CD14-positive monocyte (primary cell): ENCODE measurements around the genes ZNRF3, UQCR10, ASCC2 and LIF.

DNA sequence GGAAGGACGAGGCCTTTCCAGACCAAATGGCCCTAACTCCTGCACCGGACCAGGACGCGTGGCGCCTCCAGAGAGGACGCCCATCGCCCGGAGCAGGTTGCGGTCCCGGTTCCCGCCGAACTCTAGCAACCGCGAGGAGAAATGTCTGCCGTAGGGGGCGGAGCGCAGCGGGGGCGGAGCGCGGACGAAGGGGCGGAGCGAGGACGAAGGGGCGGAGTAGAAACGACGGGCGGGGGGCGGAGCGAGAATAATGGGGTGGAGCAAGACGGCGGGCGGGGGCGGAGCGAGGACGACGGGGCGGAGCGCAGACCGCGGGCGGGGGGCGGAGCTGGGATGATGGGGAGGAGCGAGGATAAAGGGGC, 350 bp upstream of the ZNRF3 start:
- CAGE, long polyA plus RNA = no peak

- CAGE, long polyA plus RNA = no peak
These were observed at the start of gene ZNRF3 for GRCh38 chr22:28883403-28884275. Gene ZNRF3 (plus strand): TSS chr22:28883572.

DNA sequence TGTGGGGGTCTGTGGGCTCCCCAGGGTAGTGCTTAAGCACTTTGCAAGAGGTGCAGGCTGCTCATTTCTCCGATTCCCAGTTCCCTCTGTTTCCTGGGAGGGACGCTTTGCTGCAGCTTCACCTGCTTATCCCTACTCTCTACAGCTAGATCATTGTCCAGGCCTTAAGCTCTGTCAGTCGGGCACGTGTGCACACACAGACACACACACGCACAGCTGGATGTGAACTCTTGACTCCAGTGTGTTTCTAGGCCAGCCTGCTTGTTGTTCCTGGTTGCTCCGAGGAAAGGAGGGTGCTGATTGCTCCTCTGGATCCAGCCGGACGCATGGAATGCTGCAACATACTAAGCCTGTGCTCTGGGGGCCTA, 19.7 kb downstream of the ZNRF3 start:
- CAGE, long polyA plus RNA = no peak

DNA sequence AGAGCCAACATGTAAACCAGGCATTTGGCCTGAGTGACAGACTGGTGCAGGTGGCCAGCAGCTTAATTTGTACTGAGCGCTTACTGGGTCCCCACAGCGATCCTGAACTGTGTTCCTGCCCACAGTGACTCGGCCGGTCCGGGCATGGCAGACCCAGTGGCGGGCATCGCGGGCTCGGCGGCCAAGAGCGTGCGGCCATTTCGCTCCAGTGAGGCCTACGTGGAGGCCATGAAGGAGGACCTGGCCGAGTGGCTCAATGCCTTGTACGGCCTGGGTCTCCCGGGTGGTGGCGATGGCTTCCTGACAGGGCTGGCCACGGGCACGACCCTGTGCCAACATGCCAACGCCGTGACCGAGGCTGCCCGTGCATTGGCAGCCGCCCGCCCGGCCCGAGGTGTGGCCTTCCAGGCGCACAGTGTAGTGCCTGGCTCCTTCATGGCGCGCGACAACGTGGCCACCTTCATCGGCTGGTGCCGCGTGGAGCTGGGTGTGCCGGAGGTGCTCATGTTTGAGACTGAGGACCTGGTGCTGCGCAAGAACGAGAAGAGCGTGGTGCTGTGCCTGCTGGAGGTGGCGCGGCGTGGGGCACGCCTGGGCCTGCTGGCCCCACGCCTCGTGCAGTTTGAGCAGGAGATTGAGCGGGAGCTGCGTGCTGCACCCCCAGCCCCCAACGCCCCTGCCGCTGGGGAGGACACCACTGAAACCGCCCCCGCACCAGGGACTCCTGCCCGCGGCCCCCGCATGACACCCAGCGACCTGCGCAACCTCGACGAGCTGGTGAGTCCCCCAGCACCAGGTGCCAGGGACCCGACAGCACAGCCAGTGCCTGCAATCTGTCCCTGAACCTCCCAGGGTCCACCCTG, 1.7 kb downstream of the GAS2L1 start:
- CAGE, long polyA plus RNA = no peak

DNA sequence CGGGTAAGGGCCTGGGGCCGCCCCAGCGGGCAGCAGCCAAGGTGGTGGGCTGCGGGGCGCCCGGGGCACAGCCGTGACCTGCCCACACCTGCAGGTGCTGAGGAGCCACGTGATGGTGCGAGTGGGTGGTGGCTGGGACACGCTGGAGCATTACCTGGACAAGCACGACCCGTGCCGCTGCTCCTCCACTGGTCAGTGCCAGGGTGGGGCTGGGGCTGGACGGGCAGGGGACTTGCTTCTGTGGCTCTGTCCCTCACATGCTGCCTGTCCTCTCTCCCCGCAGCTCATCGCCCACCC, 4.0 kb downstream of the GAS2L1 start:
- CAGE, long polyA plus RNA = no peak

GRCh38 chr22:29363598-29363797, 24.9 kb downstream of the AP1B1 start:
- CAGE, long polyA plus RNA = no peak

GRCh38 chr22:29481690-29482104, 1.7 kb downstream of the NEFH start:
- CAGE, long polyA plus RNA = no peak

DNA sequence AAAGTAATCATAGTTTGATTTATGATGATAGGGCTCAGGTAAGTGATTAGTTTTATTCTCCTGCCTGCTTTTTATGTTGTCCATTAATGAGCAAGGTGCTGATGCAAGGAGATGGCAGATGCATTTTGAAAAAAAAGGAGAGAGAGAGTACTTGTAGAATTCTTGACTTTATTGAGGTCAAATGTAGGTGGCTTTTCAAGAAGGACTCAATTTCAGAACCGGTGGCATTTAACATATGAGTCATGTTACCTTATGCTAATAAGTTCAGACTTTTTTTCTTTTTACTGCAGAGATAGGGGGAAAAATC, 14.7 kb downstream of the NF2 start:
- CAGE, long polyA plus RNA = no peak

GRCh38 chr22:29648317-29648769, 44.9 kb downstream of the NF2 start:
- CAGE, long polyA plus RNA = no peak

- CAGE, long polyA plus RNA = start-site peak on the plus strand at chr22:29767369-29767393, 266 and 295 reads in 2 replicates; start-site peak on the plus strand at chr22:29767479-29767549, 430 and 649 reads in 2 replicates
These were observed at the start of gene UQCR10 for GRCh38 chr22:29767208-29767764. Gene UQCR10 (plus strand): TSS chr22:29767369.

DNA sequence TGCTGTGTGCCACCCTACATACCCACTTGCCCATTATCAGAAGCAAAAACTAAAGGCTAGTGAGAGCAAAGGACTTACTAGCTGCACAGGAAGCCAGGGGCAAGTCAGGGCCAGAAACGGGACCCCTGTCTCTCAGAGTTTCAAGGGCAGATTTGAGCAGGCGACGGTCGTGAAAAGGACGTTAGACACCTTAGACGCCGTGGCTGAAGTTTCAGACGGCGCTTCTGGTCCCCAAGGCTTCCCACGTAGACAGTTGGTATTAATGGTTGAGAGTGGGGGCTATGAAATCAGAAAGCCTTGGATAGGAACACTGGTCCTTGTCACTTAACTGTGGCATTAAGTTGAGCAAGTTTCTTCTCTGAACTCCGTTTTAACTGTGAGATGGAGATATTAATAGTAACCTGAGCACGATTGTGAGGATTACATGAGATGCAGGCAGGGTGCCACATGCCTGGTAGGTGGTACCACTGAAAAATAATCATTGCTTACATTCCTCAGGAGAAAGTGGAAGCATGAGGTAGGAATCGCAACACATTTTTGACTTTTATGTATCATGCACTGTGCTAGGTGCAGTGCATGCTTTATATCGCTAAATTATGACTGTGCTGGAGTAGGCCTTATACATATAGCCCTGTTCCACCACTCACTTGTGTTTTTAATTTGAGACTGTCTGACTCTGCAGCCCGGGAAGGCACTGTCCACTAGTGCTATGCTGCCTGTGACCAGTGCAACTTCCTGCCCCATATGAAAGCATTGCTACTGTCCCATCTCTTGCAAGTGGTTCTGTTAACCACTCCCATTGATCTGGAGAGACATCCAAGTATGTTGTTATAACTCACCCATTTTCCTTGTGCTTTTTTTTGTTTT, 829 bp downstream of the UQCR10 start:
- CAGE, long polyA plus RNA = no peak

GRCh38 chr22:29778755-29779639, 11.8 kb downstream of the UQCR10 start:
- CAGE, long polyA plus RNA = no peak

DNA sequence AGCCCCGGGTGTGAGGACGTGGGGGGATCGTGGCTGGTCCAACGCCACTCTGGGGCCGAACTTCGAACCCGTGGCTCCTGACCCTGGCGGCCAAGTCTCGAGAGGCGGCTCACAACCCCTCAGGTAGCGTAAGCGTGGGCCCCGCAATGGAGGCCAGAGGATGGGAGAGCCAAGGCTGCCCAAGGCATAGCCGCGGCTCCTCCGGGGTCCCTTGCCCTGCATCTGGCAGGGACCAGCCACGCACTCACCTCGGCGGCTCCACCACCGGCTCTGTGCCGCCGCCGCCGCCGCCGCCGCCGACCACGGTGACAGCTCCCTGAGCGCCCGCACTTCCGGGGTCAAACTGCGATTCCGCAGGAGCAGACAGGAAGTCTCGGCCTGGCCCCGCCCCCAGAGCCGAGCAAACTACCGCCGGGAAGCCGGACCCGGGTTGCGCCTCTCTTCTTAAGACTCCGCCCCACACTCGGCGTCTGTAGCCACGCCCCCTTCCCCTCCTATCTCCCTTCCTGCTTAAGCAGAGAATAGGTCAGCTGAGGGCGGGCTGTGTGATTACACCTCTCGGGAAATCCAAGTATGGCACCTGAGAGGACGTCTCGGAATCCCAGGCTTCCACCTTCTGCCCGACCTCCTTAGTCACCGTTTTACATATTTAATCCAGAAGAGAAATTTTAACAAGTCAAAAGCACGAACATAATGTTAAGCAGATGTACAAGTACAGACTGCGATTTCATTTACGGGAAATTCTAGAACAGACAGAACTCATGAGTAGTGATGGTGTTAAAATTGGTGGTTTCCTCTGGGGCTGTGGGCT, at the start of gene ASCC2:
ASCC2 (minus strand) TSS at position 345 of the 811 bp plus-strand sequence.
- CAGE, long polyA plus RNA = no peak

DNA sequence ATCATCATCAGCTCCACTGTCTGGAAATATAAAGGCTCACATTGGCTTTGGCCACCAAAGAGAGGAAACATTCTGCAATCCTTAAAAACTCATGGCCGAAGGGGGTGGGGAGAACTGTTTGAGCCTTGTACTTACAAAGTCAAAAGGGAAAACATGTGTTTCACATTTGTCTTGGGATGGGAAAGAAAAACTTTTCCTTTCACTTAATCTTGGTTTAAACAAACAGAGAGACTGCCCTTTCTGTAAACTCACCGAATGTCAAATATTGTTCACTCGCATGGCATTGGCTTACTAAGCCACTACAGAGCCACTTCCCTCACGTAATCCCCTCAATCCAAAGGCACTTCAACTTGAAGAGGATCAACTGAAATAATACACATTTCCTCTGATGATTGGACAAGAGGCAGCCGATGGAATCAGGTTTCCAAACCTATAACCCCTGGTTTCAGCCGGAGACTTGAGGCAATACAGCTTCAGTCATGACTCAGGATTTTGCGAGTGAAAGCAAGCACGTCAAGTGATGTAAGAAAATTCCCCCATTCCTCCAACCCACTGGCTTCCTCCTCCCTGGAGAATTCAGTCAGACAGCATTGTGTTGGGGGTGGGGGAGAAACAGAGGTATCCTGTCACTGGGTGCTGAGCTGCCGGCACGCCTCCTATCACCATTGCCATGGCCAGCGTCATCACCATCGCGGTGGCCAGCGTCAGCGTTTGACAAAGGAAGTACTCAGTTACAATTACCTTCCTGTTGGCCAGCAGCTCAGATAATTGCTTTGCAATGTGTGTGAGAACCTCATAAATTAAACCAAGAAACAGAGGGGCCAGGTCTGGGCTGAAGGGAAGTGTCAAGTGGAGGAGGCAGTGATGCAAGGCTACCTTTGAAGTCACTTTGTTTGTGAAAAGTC, 50.5 kb downstream of the LIF start:
- CAGE, long polyA plus RNA = no peak

DNA sequence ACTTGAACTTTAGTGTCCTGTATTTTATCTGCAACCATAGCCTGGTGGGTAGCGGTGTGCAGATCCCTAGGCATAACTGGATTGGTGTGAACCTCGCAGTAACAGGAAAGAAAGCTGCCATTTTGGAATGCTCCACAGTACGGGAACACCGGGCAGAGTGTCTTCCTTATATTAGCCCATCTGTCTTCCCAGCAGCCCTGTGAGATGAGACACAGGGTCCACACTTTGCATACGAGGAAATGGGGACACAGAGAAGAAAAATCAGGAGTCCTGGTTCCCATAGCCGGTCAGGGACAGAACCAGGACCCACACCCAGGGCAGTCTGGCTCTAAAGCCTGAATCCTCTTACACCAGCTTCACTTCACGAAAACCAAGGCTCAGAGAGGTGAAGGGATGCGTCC, 15.5 kb downstream of the LIF start:
- CAGE, long polyA plus RNA = no peak

DNA sequence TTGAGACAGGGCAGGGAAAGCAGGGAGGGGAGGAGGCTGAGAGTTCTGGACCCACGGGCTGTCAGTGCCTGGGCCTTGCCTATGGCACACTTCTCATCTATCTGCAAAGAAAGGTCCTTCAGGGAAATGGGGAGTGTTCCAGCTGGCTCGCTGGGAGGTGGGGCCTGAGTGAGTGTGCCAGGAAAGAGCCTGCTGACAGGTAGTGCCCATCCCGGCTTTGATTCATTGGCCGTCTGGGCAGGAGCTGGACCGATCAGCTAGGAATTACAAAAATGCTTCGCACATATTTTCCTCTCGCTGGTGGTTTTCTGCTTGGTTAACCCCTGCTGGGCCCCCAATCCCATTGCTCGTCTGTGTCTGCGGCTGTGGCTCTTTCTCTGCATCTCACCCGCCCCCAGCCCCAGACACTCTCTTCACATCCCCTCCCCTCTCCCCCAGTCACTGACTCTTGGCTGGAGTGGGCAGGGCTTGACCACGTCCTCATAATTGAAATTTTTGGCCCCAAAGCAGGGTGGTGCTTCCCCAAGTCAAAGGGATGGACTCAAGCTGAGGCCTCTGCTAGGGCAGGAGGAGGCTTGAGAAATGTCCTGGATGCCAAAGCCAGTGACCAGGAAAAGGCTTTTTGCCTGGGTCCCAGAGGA, 10.8 kb downstream of the LIF start:
- CAGE, long polyA plus RNA = no peak

- CAGE, long polyA plus RNA = no peak
These were observed 874 bp downstream of the LIF start for GRCh38 chr22:30245449-30246321.

DNA sequence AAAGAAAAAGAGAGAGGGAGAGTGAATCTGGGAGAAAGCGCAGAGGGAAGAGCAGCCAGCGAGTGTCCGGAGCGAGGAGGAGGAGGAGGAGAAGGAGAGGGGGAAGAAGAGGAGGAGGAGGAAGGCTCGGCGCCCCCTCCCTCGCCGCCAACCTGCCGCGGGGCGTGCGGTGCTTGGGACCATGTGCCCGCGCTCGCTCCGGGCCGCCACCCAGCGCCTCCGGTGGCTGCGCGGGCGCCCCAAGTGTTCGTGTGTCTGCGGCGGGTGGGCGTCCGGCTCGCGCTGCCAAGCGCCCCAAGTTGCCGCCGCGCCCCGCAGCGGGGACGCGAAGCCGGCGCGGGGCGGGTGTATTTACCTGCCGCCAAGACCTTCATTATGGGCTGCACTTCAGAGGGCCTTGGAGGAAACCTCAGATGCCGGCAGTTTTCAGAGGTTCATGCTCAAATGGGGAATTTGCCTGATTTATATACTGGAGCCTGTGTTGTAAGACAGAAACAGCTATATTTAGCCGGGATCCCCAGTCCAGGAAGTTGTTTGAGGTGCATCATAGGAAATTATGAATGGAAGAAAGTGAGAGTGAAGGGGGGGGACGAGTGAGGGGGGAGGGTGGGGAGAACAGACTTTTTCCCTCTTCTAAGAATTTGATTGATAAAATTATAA, at the start of gene LIF:
LIF (minus strand) TSS at position 438 of the 660 bp plus-strand sequence.
- CAGE, long polyA plus RNA = no peak

GRCh38 chr22:30253034-30253786, 6.7 kb upstream of the LIF start:
- CAGE, long polyA plus RNA = no peak

DNA sequence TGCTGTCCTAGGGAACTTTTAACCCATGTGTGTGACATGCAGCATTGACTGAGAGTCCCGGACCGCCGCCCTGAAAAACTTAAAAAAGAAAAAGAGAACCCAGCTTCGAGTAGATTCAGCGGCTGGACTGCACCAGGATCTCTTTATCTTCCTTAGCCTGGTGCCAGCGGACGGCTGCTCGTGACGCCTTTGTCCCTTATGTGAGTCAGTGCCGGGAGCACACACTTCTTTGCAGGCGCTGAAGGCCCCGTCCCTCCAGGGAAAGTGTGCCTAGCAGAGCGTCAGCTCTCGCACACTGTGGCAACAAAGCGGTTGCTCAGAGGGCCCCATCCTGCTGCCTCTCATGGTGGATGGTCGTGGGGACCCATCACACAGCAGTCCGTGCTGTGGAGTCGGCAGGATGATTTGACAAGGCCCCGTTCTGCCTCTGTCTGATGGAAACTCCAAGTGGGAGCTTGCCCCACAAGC, 7.9 kb downstream of the OSM start:
- CAGE, long polyA plus RNA = no peak